HT-29 (cell line): ENCODE results near the genes C18orf63, CNDP1 and ZNF407.

- RAMPAGE, long total RNA: no peak
These were observed 76.6 kb downstream of the CCDC102B start for GRCh38 chr18:68874496-68874824.

DNA sequence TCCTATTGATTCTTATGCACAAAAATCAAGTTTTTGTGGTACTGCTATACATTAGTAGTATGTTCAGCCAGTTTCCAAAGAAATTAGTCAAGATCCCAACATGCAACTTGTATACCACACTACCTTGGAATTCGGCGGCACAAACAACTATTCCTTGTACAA, 798 bp upstream of the SOCS6 start:
- RAMPAGE, long total RNA: no peak

DNA sequence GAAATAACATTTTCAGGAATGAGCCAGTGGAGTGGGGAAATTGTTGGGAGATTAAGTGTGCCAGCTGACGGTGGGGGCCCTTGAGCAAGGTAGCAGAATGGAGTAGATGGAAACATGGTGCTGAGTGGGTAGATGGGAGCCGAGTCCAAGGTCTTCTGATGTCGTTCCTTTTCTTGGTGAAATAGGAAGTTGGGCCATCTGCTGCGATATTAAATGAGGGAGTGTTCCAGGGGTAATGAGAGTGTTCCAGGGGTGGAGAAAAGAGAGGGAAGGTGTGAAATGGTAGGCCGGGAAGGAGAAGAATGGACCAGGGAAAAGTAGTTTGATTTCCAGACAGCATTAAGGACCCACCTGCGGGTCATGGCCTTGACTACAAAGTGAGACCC, 13.2 kb downstream of the SOCS6 start:
- RAMPAGE, long total RNA: no peak

GRCh38 chr18:70333744-70334342, 45.0 kb downstream of the SOCS6 start:
- RAMPAGE, long total RNA: no peak

- RAMPAGE, long total RNA: no peak
These were observed 89.6 kb downstream of the SOCS6 start for GRCh38 chr18:70378306-70378909.

- RAMPAGE, long total RNA: no peak
These were observed 142.3 kb downstream of the SOCS6 start for GRCh38 chr18:70431235-70431434.

GRCh38 chr18:73784640-73785197, 362.9 kb downstream of the FBXO15 start:
- RAMPAGE, long total RNA: no peak

DNA sequence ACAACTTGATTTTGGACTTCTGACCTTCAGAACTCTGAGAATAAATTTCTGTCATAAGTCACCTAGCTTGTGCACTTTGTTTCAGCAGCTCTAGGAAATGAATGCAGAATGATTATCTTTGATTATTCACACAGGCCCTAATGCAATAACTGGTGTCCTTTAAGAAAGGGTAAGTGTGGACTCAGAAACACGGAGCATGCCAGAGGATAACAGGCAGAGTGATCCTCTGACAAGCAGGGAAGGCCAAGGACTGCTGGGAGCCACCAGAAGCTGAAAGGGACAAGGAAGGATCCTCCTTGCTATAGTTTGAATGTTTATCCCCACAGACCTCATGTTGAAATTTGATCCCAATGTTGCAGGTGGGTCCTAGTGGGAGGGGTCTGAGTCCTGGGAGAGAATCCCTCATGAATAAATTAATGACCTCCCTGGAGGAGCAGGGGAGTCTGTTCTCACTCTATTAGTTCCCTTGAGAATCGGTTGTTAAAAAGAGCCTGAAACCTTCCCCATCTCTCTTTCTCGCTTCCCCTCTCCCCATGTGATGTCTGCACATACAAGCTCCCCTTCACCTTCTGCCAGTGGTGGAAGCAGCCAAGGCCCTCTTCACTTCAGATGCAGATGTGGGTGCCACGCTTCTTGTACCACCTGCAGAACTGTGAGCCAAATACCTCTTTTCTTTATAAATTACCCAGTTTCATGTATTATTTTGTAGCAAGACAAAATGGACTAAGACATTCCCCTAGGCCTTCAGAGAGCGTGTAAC, 124.4 kb downstream of the FBXO15 start:
- RAMPAGE, long total RNA: no peak

GRCh38 chr18:74217338-74218147, 69.2 kb downstream of the TIMM21 start:
- RAMPAGE, long total RNA: no peak

- RAMPAGE, long total RNA: no peak
These were observed 60.4 kb downstream of the CYB5A start for GRCh38 chr18:74231293-74231832.

- RAMPAGE, long total RNA: no peak
These were observed 40.4 kb downstream of the CYB5A start for GRCh38 chr18:74251204-74251836.

- RAMPAGE, long total RNA: no peak
These were observed at the start of gene C18orf63 for GRCh38 chr18:74315408-74316095. Gene C18orf63 (plus strand): TSS chr18:74315839.

GRCh38 chr18:74407843-74408223, 49.3 kb downstream of the DIPK1C start:
- RAMPAGE, long total RNA: no peak

DNA sequence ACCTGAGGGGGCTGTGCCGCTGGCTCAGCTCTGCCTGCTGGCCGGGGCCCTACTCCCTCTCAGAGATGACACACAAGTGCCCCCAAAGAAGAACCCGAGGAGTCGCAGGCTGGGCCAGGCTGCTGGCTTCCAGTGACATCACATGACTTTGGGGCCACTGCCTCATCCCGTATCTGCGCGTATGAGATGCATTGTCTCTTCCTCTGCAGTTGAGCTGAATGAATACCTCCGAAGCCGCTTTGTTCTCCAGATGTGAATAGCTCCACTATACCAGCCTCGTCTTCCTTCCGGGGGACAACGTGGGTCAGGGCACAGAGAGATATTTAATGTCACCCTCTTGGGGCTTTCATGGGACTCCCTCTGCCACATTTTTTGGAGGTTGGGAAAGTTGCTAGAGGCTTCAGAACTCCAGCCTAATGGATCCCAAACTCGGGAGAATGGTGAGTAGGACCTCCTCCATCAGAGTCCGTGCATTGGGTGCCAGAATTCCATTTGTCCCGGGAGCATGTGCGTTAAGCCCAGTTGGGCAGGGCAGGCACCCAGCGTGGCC, at the start of gene CNDP1:
TSS of gene CNDP1 (plus strand) at position 249 of the 550 bp plus-strand sequence.
- RAMPAGE, long total RNA: no peak

- RAMPAGE, long total RNA: no peak
These were observed 10.5 kb downstream of the CNDP1 start for GRCh38 chr18:74544727-74545360.

DNA sequence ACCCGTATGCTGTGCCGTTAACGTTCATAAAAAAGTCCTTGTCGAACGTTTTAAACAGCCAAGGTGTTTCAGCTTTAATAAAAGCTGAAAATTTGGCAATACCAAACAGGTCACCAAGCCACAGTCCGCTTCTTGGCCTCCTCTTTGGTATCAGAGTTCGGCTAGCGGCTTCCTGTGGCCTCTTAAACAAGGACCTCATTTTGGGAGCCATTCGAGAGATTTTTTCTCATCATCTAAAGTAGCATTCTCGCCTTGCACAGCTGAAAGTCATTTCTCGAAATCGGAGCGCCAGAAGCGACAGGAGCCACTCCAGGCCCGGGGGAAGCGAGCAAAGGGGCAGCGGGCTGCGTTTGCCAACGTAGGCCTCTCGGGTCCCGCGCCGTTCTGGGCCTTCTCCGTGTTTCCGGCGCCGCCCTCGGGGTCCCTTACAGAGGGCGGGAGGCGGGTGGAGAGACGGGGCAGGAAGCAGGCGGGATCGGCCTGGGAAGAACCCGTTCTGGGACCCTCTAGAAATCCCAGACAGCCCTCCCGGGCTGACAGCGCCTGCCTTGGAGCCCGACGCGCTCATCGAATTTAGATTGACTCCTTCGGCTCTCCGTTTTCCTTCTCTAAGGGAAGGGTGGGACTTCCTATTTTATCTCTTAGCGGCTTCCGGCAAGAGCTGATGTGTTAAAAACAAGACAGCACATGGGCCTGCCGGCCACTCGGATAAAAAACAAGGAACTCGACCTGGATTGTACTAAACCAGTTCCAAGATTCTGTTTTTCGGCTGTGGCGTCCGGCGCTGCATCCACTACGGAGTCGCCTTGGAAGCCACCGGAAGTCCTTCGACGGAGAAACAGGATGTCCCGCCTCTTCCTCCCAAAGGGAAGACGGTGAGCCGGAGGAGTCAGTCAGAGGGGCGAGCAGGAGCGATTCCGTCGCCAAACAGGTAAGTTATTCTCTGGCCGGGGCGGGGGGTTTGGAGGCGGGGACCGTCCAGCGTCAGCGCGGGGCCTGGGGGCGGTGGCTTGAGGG, at the start of gene ZNF407:
TSS of gene ZNF407 (plus strand) at position 864 of the 1,017 bp plus-strand sequence.
- RAMPAGE, long total RNA: no peak

DNA sequence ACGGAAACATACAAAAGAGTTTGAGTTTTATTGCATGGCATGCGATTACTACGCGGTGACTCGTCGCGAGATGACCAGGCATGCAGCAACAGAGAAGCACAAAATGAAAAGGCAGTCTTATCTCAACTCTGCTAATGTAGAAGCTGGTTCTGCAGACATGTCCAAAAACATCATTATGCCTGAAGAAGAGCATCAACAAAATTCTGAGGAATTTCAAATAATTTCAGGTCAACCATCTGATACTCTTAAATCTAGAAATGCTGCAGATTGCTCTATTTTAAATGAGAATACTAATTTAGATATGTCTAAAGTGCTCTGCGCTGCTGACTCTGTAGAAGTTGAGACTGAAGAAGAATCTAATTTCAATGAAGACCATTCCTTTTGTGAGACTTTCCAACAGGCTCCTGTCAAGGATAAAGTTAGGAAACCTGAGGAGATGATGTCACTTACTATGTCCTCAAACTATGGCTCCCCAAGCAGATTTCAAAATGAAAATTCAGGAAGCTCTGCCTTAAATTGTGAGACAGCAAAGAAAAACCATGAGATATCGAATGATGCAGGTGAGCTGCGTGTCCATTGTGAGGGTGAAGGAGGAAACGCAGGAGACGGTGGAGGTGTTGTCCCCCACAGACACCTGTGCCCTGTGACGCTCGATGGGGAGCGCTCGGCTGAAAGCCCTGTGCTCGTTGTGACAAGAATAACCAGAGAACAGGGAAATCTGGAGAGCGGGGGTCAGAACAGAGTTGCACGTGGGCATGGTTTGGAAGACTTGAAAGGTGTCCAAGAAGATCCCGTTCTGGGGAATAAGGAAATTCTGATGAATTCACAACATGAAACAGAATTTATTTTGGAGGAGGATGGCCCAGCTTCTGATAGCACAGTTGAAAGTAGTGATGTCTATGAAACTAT, 36.7 kb downstream of the ZNF407 start:
- RAMPAGE, long total RNA: no peak

DNA sequence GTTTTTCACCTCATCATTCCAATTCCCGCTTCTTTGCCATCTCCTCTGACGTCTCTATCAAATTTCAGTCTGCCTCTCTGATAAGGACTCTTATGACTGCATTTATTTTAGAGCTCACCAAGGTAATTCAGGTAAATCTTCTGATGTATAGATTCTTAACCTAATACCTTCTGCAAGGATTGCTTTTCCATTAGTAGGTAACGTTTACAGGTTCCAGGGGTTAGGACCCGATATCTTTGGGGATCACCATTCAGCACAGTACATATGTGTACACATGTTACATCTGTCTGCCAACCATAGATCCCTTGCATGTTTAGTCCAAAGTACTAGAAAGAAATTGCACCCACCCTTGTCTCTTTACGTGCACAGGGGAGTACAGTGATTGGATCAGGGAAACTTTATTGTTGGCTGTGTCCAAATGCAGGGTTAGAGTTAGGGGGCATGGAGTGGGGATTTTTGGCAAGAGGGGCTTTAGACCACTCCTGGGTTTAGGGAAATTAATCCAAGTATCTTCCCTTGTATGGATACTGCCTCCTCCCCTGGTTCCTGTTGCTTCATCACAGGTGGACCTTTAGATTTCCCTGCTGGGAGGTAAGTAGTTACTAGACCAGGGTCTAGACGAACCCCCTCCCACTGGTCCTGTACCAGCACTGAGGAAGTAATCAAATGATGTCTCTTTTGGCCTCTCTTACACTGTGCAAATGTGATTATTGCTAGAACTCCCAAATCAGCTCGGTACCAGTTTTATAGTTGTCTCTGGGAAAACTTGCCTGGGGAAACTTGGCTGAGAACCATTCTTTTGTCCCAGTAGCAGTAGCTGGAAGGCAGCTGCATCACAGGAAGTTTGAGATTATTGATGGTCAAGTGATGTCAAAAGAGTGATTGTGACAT, 142.8 kb downstream of the ZNF407 start:
- RAMPAGE, long total RNA: no peak

DNA sequence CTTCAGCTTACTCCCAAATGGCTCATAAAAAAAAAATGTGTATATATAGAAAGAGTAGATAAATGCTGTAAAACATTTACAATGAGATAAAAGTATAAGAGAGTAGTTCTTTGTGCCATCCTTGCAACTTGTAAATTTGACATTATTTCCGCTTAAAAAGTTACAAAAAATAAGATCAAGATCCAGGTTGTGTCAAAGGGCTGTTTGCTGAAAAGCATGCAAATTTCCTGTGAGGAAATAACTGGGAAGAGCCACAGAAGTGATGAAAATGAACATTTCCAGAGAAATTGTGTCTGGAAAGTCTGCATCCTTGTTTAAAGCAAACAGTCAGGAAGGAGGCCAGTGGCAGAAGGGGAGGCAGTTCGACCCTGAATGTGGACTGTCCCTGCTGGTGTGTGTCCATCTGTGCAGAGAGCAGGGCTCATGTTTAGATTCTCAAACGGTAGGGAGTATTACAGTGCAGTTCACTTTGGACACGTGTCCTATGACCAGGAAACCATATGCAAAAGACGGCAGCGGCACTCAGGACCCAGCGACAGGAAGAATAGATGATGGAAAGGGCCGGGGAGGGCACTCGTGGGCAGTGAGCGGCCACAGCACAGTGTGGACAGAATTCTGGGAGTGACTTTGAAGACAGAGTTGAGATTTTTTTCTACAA, 214.6 kb downstream of the PTGR3 start:
- RAMPAGE, long total RNA: no peak

DNA sequence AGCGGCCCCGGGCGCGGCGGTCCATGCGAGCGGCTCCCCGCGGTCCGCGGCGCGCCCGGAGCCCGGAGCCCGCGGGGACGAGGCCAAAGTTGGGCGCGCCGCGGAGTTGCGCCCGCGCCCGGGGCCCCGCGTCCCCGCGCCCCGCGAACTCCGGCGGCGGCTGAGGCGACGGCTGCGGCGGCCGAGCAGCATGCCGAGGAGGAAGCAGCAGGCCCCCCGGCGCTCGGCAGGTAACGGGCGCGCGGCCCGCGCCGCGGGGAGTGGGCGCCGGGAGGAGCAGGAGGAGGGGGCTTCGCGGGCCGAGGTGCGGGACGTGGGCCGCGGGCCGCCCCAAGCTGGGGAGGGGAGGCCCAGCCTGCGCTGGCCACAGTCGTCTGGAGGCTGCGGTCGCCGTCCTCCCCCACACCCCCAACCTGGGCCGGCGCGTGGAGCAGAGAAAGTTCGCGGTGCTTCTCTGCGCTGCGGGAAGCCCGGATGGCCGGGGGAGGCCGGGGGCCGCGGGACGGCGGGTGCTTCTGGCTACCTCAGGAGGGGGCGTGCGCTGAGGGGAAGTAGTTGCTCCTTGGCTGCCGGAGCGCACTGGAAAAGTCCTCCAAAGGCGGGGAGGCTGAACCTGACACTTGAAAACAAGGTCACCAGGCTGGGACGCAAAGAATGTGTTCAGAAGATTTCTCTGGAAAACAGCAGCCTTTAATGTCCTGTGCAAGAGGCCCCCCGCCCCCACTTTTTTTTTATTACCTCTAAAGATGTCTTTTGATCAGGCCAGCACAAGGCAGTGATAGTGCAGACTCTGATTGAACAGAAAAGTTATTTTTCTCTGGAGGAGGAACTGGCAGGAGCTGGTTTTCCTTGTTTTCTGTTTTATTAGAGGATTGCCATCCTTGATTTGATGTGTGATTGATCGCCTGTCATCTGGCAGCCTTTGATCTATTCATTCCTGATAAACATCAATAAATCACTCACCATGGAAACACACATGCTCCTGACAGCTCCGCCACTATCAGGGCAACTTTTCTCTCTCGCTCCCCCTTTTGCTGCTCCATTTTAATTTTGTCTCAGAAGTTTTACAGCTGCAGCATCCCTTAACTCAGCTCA, 1.4 kb downstream of the TSHZ1 start:
- RAMPAGE, long total RNA: no peak